Vermiform appendix (tissue), 1 donor: ENCODE measurements around a stretch of chr1.

- PRO-cap: no peak
Measured at GRCh38 chr1:196181217-196181609, 427.0 kb downstream of the KCNT2 start.

GRCh38 chr1:196459370-196460009 lies 148.8 kb downstream of the KCNT2 start:
- PRO-cap: no peak

- PRO-cap: no peak
Measured at GRCh38 chr1:196655164-196655459, 3.3 kb downstream of the CFH start.

DNA sequence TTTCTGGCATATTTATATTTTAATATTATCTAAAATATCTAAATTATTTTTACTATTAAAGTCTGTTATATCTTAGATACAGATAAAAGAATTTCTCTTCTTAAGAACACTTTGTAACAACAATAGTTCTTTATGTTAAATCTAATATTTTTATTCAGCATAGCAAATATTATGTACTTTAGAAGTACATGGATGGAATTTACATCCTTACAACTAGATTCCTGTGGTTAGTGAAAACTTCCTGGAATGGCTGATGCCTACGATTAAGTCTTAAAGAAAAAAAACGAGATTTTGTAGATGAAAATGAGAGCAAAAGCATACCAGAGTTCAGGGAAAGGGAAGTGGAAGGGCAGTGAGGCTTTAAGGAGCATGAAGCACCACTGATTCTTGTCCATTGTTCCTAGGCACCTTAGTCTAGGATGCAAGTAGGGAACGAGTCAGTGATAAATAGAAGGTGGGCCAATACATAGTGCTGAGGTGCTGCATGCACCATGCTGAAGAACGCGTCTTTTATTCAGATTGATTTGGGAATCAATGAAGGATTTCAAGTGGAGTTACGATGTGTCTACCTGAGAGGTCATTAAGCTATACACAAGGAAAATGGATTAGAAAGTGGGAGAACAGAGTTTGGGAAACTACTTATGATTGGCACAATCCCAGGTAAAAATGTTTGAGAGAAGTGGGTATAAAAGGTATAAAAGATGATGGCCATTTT lies 26.7 kb downstream of the CFH start:
- PRO-cap: no peak

DNA sequence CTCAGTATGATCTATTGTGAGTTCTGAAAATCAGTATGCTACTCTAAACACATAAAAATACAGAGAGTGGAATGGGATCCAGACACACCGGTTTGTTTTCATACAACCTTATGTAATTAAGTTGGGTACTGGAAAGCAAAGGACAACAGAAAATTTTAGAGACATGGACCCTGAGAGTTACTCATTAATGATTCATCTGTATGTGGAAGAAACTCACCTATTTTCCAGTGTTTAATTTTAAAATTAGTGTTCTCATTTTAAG lies 906 bp upstream of the CFHR3 start:
- PRO-cap: no peak

DNA sequence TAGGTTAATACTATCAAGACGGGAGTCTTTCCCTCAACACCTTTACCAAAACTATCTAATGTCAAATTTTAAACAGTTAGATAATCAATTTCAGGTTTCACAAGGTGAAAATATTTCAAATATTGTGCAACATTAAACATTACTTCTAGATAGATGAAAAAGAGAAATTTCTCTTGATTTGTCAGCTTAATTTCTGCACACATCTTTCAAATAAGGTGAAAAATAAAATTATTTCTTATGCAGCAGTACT lies 3.8 kb downstream of the CFHR1 start:
- PRO-cap: no peak

DNA sequence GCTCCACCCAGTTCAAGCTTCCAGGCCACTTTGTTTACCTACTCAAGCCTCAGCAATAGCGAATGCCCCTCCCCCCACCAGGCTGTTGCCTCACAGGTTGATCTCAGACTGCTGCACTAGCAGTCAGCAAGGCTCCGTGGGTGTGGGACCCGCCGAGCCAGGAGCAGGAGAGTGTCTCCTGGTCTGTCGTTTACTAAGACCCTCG lies 2.0 kb upstream of the CFHR2 start:
- PRO-cap: no peak

- PRO-cap: unidirectional peak, plus-strand start at chr1:197571818
Measured at GRCh38 chr1:197571532-197572015, 203.7 kb downstream of the DENND1B start.

- PRO-cap: no peak
Measured at GRCh38 chr1:197703883-197704533, 71.3 kb downstream of the DENND1B start.

- PRO-cap: no peak
Measured at GRCh38 chr1:198253543-198254270, 96.9 kb downstream of the NEK7 start.

DNA sequence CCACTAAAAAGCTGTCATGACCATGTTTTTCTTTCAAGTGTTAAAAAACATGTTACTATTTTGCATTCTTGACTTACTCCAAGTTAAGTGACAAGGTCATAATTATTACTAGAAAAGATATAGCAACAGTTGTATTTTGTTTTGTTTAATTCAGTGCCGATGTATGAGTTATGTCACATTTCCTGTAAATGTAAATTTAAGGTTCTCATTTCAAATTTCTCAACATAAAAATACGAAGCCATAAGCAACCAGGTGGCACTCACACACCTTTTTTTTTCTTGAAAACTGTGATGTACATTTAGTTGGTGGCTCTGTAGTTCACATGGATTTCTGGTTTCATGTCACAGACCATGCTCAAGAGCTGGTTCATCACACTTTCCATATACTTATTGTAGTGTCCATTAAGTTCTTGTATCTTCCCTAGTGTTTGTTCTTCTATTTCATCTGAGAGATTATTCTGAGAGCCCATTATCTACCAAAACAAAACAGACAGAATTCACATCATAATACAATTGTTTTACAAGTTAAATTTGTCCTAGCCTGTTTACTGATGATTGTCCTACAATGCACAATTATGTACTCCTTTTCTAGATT lies 17.3 kb downstream of the ATP6V1G3 start:
- PRO-cap: unidirectional peak, plus-strand start at position 323 of the sequence

DNA sequence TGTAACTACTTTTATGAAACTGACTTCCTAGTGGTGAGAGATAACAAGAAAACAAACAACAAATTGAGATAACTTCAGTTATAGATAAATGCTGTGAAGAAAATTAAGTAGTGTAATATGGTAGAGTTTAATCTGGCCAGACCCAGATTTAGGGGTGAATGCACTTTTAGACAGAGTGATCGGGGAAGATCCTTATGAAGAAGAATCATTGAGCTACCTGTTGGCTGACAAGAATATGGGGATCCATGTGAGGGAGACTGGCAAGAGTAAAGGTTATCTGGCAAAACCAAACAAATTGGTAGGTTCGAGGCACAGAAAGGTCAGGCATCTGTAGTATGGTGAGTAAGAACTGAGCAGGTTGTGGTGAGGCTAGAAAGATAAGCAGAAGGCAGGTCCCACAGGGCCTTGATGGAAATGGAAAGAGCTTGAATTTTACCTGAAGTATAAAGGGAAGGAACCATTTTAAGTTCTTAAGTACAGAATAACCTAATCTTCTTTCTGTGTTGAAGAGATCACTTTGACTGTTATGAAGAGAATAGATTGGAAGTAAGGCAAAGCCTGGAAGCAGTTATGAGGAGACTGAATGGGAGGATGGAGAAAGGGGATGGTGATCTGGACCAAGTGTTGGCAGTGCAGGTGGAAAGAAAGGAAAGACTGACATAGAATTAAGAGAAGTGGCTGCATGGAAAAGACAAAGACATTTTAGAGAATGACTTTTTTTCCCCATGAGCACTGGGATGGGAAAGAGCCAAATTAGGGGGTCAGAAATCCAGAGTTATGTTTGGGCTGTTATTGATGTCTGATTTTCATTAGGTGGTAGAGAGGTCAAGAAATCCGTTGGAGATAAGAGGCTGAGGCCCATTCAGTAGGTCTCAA lies 11.2 kb downstream of the PTPRC start:
- PRO-cap: bidirectional peak, plus-strand start at position 377 of the sequence, minus-strand start at position 351 of the sequence

DNA sequence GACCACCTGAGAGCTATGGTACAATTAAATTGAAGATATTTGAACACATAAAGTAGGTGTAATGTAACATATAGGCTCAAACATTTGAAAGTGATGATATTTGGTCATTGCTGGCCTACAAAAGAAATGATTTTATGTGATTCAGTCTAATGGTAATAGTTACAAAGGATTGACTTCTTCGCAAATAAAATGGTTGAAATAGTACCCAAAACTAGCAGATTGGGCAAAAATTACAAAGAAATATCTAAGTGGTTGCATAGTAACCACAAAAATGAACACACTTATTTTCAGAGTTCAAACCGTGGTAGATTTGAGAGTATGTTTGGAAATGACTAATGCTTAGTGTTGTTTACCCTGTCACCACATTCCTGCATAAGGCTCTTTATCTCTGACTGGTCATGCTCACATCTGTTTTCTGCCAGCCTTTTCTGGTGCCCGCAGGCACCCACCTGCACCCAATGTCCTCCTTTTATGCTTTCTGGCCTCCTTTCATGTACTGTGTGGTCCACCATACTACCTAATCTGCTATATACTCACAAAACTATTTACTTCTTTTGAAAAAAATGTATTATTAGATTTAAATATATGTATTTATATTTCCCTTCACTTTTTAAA lies 30.2 kb downstream of the PTPRC start:
- PRO-cap: no peak

GRCh38 chr1:198711669-198712130 lies 72.9 kb downstream of the PTPRC start:
- PRO-cap: no peak

DNA sequence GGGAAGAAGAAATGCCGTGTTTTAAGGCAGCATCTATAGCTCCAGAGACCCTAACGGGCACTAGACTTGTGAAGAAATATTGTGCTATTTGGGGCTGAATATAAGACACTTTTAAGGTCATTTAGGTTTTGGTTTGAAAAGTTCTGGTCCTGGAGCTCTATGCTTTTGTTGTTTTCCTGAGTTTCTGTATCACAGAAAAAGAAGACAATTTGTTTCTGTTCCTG lies 78.5 kb downstream of the PTPRC start:
- PRO-cap: unidirectional peak, plus-strand start at position 140 of the sequence

DNA sequence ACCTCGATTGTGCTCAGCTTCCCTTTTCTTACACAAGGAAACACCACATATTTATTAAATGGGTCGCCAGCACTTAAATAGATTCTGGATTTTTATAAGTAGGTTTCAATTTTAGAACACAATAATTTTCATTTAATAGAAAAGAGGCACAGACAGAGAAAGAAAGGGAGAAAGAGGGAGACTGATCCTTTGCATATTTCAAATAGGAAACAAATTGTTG lies 113.1 kb downstream of the PTPRC start:
- PRO-cap: no peak

DNA sequence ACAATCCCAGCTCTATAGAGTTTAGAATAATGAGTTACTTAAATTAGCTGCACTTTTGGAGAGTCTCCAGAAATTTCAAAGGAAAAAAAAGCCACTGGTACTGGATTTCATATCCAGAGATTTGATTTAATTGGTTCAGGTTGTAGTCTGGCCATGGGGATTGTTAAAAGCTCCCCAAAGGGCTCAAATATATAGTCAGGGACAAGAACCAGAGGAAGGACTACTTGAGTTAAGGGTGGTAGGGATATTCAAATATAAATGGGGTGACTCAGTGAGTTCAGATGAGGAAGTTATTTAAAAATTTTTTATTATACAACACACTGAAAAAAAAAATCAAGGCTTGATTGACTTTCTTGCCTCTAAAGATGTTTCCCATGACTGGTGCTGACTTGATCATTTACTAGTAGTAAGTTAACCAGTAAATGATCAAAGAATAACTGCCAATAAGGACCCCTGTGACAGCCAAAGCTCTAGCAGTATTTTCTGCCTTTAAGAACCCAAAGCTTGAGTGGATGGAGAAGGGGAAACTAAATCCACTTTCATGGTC lies 357.7 kb upstream of the NR5A2 start:
- PRO-cap: no peak

- PRO-cap: no peak
Measured at GRCh38 chr1:200728992-200729608, 9.6 kb upstream of the CAMSAP2 start.

- PRO-cap: bidirectional peak, plus-strand start at chr1:200870371, minus-strand start at chr1:200870218
Measured at GRCh38 chr1:200869900-200870470, 2.8 kb upstream of the GPR25 start.

GRCh38 chr1:200892274-200893110 lies 2.2 kb upstream of the INAVA start:
- PRO-cap: no peak